Anterior vena cava (tissue), 1 donor: Measurements from ENCODE around the genes KLHL4, SRPX2 and GLA.

DNA sequence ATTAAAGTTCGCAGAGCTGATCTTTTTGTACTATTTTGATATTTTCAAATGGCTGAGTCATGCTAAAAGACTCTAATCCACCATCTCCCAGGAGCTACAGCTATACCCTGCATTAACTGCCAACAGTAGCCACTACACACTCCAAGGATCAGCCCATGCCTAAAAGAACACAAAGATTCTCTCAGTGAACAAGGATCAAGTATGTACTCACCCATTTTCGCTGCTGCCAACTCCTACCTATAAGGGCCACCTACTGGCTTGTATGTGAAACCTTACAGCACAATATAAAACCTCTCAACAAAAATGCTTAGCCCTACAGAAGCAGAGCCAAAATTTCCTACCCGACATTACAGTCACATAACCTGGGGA is 562.8 kb upstream of the POU3F4 start:
- PRO-cap, result no peak

DNA sequence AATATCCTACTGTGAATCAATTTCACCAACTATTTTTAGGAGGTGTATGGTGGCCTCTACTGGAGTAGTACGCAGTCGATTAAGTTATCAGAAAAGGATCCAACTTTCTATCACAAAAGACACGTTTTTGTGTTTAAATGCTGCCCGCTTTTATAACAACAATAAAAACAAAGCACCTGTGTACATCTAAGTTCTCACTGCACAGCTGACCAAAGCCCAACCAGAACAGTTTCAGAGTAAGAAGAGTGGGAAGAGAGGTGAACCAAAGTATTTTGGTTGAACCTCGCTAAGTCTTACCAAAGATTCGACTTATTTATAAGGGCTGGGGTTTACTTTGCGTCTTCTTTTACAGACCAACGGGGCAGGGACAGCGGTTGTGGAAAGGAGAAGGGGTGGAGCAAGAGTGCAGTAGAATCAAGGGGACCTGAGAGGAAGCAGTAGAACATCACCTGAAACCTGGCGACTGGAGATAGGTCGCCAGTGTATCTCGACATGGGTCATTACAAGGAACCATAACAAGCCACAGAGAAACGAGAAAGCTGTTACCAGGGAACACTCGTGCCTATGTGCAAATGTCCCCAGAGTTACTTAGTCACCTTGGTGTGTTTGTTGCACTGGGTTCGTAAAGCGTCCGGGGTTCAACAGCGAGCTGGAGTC is 1.1 kb downstream of the RPS6KA6 start:
- PRO-cap, result unidirectional peak, plus-strand start at position 625 of the sequence

- PRO-cap, result no peak
These were observed 581 bp downstream of the APOOL start for GRCh38 chrX:85004318-85004597.

- PRO-cap, result no peak
These were observed 45.3 kb downstream of the CHM start for GRCh38 chrX:86001982-86002584.

GRCh38 chrX:87517283-87518359 is at the start of gene KLHL4:
Gene KLHL4 (plus strand): TSS chrX:87517802.
- PRO-cap, result unidirectional peak, plus-strand start at chrX:87517749

- PRO-cap, result no peak
These were observed 1.5 kb downstream of the PCDH11X start for GRCh38 chrX:91780628-91781109.

DNA sequence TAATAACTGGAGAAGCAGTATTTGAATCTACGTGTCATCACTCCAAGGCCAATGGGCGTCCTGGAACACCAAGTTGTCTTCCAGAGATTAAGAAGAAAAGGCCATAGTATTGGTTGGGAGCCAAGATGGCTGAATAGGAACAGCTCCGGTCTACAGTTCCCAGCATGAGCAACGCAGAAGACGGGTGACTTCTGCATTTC is 46.3 kb downstream of the NAP1L3 start:
- PRO-cap, result no peak

DNA sequence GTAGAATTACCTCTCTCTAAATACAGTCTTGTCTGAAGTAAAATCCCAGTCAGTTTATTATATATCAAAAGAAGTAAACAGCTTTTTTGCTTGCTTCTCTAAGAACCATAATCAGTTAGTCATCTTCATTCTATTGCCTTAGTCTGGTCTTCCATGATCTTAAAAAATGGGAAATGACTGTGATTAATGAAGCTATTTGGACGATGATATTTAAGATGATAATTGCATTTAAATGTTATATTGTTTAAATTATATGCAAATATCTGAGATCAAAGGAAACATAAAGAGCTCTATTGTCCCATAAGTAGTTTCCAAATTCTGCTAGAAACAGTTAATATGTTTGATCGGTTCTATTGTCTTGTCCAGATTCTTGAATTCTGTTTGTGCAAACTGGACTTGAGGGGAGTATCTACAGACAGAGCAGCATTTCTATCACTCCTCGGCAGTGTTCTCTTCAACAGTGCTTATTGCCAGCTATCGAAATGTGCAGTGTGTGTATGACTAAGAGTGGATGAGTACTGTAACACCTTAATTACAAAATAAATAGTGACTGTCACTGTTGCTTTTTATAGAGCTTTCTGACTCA is 274.4 kb downstream of the RPA4 start:
- PRO-cap, result no peak

DNA sequence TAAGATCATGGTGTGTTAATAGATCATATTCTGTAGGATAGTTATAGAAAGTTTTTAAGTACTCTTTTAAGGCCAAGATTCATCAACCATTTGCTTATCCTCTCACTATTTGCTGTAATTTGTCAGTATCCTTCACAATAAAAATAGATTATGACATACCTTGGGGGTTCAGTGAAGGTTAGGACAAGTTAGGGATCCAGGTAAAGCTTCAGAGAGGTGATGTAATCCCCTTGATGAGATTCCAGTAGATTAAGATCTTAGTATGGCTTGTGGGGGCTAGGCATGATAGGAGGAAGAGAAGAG is 298.1 kb downstream of the RPA4 start:
- PRO-cap, result no peak

GRCh38 chrX:97261698-97262932 is 378.4 kb downstream of the RPA4 start:
- PRO-cap, result no peak

- PRO-cap, result no peak
These were observed 9.0 kb downstream of the TNMD start for GRCh38 chrX:100593749-100594190.

GRCh38 chrX:100643831-100644899 is at the start of gene SRPX2:
Gene SRPX2 (plus strand): TSS chrX:100644199.
- PRO-cap, result bidirectional peak, plus-strand start at chrX:100644195, minus-strand start at chrX:100644044

GRCh38 chrX:100731176-100731985 is 540 bp downstream of the SYTL4 start:
- PRO-cap, result unidirectional peak, plus-strand start at chrX:100731643

- PRO-cap, result no peak
These were observed 17.4 kb downstream of the ARL13A start for GRCh38 chrX:100986780-100987431.

- PRO-cap, result no peak
These were observed 2.2 kb downstream of the BTK start for GRCh38 chrX:101383674-101384336.

GRCh38 chrX:101407656-101408075 is at the start of gene GLA:
Gene GLA (minus strand): TSS chrX:101407925.
- PRO-cap, result bidirectional peak, plus-strand start at chrX:101408244, minus-strand start at chrX:101407899

DNA sequence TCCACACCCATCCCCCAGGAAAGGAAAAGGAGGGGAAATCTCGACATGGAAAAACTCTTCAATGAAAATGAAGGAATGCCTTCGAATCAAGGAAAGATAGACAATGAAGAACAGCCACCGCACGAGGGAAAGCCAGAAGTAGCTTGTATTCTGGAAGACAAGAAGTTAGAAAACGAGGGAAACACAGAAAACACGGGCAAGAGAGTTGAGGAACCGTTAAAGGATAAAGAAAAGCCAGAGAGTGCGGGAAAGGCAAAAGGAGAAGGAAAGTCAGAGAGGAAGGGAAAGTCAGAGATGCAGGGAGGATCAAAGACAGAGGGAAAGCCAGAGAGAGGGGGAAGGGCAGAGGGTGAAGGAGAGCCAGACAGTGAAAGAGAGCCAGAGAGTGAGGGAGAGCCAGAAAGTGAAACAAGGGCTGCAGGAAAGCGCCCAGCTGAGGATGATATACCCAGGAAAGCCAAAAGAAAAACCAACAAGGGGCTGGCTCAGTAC is 1.4 kb downstream of the TCEAL2 start:
- PRO-cap, result no peak

DNA sequence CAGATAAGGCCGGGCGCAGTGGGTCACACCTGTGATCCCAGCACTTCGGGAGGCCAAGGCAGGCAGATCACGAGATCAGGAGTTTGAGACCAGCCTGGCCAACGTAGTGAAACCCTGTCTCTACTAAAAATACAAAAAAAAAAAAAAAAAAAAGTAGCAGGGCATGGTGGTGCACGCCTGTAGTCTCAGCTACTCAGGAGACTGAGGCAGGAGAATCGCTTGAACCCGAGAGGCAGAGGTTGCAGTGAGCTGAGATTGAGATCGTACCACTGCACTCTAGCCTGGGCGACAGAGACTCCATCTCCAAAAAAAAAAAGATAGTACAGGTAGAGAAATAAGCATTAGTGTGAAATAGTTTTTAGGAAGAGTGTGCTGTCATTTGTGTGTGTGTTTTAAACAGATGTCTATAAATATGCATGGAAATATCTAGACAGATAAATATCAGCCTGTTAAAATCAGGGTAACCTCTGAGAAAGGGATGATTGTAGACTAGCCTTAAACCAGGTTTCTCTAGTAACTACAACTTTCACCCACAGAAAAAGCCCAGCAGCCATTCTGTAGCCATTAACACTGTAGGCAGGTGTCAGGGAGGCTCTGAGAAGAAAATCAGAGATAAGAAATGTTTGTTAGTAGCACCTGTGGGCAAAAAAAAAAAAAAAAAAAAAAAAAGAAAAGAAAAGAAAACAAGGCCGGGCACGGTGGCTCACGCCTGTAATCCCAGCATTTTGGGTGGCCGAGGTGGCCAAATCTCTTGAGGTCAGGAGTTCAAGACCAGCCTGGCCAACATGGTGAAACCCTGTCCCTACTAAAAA is 7.1 kb downstream of the MORF4L2 start:
- PRO-cap, result no peak

- PRO-cap, result no peak
These were observed 9.9 kb upstream of the PLP1 start for GRCh38 chrX:103766778-103767179.

DNA sequence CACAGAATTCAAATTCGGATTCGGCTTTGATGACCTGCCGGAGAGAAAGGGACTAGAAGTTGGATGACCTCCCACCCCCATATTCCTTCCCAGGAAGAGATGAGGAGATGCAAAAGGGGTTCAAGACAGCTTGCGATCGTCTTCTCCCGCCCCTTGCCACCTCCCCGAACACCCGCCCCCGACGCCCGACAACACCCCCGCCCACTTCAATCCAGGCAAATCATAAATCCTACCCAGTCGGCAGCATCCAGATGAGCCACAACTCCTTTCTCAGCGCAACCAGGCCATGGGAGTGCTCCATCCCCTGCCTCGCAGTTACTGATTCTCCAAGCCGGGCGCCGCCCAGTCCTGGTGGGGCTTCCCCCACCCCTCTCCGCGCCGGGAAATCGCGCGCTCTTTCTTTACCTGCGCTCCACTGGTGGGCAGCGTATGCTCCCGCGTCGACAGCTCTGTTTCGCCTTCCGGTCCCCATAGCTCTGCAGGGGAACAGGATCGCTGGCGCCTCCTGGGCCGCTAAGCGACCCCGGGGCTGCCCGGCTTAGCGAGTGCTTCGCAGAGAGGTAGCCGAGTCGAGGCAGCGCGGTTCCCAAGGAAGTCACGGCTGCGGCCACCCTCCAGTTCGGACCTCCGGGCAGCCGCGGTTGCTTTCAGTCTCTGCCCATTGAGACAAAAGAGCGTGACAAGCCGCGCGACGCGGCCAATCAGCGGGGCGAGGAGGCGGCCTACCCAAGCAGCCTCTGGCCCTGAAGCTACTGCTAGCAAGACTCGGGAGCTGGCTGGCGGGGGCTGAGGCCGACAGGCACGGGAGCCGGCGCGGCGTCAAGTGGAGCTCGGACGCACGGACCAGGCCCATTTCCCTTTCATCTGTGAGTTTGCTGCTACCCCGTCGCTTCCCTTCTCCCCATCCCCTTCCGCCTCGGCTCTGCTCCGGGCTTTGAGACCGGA is 43.7 kb upstream of the TMSB15B start:
- PRO-cap, result bidirectional peak, plus-strand start at position 762 of the sequence, minus-strand start at position 643 of the sequence